CD14-positive monocyte (primary cell): ENCODE measurements around the genes AGAP3 and GBX1.

- CAGE, long polyA plus RNA = no peak
Measured at GRCh38 chr7:150465449-150465856, 15.0 kb downstream of the GIMAP8 start.

DNA sequence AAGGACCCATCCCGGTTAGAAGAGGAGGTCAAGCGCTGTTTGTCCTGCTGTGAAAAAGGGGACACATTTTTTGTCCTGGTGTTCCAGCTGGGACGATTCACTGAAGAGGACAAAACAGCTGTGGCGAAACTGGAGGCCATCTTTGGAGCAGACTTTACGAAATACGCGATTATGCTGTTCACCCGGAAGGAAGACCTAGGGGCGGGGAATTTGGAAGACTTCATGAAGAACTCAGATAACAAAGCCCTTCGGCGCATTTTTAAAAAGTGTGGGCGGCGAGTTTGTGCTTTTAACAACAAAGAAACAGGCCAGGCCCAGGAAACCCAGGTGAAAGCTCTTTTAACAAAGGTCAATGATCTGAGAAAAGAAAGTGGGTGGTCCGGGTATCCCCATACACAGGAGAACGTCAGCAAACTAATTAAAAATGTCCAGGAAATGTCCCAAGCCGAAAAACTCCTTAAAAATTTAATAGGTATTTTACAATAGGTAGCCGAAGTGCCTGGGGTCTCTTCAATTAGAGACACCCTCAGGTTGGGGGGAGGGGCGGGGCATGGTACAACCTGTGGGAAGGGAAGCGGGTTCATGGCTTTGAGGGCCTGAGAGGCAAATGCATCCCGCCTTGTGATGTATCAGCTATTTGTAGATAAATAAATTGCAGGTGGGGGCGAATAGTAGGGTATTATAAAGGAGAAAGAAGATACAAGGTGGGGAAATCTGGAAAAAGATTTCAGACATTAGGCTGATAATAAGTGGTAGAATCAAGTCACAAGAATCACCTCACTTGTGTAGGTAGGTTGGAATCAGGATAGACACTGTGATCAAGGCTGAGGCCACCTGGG, 27.1 kb downstream of the GIMAP8 start:
- CAGE, long polyA plus RNA = no peak

DNA sequence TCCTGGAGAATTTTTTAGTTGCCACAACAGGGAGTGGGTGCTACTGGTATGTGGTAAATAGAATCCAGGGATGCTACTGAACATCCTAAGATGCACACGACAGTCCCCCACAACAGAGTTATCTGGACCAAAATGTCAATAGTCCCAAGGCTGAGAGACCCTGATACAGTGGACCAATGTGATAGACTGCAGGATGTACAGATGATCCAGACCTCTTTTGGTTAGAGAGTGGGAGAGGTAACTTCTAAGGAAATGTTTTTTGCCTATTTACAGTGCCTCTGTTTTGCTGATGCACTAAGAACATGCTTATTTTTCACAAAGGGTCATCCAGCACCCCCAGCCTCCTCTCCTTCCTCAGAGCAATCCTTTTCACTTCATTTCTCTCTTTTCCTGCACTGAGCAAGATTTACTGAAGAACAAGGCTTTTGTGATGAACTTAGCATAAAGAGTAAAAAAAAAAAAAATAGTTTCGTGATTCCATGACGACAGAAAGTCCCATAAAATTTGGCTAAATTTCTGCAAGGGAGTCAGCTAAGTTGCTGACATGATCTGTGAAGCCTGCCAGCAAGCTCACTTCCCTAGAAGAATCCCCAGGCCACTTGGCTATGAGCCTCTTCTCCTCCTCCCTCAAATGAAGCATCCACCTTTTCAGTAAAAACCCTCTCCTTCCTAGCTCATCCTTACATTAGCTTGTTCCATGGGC, 30.6 kb downstream of the GIMAP8 start:
- CAGE, long polyA plus RNA = no peak

- CAGE, long polyA plus RNA = no peak
Measured at GRCh38 chr7:150481533-150481988, 31.1 kb downstream of the GIMAP8 start.

DNA sequence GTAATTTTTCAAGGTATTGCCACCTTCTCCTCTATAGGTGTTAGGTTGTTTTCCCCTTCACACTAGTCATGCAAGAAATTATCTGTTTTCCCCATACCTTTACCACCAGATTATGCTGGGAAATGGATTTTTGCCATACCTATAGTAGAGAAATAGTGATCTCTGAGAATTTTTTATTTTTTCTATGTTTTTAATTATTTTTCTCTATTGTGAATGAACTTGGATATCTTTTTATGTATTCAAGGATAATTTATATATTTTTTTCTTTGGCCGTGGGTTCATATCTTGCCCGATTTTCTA, 3.5 kb downstream of the GIMAP7 start:
- CAGE, long polyA plus RNA = no peak

- CAGE, long polyA plus RNA = no peak
Measured at GRCh38 chr7:150626411-150626933, 5.7 kb downstream of the GIMAP6 start.

- CAGE, long polyA plus RNA = no peak
Measured at GRCh38 chr7:150665698-150666318, 19.7 kb upstream of the GIMAP2 start.

DNA sequence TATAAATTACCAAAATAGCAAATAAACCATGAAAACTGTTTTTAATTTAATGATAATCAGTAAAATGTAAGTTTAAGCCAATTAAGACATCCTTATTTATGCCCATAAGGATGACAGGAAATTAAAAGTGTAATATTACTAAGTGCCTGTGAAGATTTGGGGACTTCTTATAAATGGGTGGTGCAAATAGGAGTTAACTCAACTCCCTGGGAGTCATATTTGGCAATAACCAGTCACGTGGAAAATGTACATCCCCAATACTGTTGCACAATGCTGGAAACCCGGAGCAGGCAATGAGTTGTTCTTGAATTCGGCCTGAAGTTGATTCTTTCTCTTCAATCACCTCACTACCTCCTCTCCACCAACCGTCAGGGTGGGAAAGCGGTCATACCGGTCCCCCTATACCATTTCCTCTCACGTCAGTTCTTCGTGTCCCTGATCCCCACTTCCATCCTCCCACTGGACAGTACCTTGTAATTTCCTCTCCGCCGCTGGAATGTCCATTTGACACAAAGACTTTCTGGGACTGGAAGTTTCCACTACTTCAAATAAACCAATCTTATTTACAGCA, 2.8 kb downstream of the GIMAP5 start:
- CAGE, long polyA plus RNA = no peak

- CAGE, long polyA plus RNA = no peak
Measured at GRCh38 chr7:150780991-150781364, 19.2 kb downstream of the TMEM176B start.

- CAGE, long polyA plus RNA = no peak
Measured at GRCh38 chr7:150799427-150799794, 753 bp downstream of the TMEM176B start.

DNA sequence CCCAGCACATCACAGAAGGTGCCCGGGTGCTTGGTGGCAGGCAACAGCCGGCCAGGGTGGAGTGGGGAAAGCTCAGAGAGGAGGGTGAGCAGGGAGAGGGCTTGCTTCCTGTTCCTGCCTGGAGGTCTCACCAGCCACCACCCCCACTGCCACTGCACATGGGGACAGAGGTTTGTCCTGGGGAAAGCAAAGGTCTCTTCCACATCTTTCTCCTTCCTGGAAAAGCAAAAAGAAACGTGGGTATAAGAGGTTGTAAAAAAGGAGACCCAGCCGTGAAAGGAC, 320 bp downstream of the AOC1 start:
- CAGE, long polyA plus RNA = no peak

- CAGE, long polyA plus RNA = no peak
Measured at GRCh38 chr7:150901104-150901796, 48.9 kb downstream of the AOC1 start.

DNA sequence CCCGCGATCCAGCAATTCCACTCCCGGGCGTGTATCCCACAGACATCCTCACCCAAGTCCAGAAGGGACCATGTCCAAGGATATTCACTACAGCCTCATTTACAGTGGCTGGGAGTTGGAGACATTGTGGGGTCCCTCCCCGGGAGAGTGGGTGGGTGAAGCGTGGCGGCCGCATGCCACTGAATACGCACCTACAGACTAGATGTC, 10.0 kb downstream of the KCNH2 start:
- CAGE, long polyA plus RNA = no peak

GRCh38 chr7:151018085-151019074, 5.9 kb downstream of the ATG9B start:
- CAGE, long polyA plus RNA = no peak

GRCh38 chr7:151056667-151057101, 1.0 kb downstream of the CDK5 start:
- CAGE, long polyA plus RNA = no peak

DNA sequence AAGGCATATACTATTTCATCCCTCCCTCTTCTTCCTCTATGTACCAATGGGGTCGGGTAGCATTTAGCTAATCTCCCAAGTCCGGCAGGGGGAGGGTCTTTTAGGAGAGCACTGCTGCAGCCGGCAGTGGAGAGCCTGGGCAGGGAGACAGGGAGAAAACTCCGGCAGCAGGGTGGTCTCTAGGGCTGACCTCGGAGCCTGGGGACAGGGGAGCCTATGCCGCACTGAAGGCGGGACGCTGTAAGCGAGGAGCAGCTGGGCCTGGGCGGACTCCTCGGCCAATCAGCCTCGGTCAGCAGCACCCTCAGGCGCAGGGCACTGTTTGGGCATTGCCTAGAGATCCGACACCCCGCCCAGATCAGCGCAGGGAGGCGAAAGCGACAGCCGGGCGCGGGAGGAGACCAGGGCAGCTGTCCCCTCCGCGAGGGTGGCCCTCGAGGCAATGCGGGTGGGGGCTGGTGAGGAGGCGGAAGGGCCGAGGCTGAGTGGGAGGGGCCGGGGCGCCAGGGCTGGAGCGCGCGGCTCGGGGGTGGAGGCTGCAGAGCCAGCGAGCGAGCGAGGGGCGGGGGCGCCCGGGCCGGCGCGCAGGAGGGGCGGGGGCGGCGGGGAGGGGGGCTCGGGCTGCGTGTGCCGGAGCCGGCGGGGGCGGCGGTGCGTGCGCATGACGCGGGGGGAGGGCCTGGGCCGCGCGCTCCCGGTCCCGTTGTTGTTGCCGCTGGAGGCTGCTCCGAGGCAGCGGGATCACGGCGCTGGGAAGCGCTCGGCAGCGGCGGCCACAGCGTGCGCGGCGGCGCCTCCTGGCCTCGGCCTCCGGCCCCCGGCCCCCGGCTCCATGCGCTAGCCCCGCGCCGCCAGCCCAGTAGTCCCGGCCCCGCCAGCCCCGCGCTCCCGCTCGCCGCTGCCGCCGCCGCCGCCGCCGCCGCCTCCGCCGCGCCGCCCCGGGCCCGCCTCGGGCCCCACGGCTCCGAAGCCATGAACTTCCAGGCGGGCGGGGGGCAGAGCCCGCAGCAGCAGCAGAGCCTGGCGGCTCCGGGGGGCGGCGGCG, at the start of gene AGAP3:
Gene AGAP3 (plus strand): TSS at position 706 of the 1,045 bp plus-strand sequence.
- CAGE, long polyA plus RNA = no peak

- CAGE, long polyA plus RNA = no peak
Measured at GRCh38 chr7:151087121-151088093, 1.1 kb downstream of the AGAP3 start.

- CAGE, long polyA plus RNA = no peak
Measured at GRCh38 chr7:151167461-151168372, at the start of gene GBX1. GBX1 (minus strand) TSS chr7:151167694.

DNA sequence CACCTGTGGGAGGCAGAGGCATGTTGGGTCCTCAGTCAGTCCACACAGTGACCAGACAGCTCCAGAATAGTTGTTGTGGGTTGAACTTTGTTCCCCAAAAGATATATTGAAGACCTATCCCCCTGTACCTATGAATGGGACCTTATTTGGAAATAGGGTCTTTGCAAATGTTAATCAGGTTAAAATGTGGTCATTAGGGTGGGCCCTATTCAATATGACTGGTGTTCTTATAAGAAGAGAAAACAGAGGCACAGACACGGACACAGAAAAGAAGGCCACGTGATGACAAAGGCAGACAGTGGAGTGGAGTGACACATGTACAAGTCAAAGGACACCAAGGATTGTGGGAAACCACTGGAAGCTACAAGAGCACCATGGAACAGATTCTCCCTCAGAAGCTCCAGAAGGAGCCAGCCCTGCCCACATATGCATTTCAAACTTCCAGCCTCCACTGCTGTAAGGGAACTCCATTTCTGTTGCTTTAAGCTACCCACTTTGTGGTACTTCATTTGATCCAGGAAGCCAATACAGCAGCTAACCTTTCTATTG, 9.3 kb upstream of the GBX1 start:
- CAGE, long polyA plus RNA = no peak

DNA sequence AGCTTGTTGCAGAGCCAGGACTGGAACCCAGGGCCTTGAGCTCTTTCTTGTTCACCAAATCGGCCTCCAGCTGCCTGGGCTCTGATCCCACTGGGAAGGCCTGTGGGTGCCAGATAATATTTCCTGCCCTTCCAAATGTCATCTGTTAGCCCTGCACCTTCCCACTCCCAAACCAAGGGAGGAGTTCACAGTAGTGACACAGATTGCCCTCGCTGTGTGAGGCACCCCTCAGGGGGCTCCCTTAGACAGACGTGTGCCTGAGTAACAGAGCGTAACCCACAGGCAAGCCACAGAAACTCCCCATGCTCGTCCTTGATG, 973 bp upstream of the ASB10 start:
- CAGE, long polyA plus RNA = no peak